ENCODE measurements around a stretch of chr10.

- RRBS: no CpG with 5 or more reads among the region's 7 CpGs
These were observed 39.4 kb downstream of the DUSP29 start for GRCh38 chr10:75034047-75034507.

- RRBS: 4% methylated on average over 14 of the region's 24 CpGs
These were observed 432 bp downstream of the SAMD8 start for GRCh38 chr10:75111795-75112380.

DNA sequence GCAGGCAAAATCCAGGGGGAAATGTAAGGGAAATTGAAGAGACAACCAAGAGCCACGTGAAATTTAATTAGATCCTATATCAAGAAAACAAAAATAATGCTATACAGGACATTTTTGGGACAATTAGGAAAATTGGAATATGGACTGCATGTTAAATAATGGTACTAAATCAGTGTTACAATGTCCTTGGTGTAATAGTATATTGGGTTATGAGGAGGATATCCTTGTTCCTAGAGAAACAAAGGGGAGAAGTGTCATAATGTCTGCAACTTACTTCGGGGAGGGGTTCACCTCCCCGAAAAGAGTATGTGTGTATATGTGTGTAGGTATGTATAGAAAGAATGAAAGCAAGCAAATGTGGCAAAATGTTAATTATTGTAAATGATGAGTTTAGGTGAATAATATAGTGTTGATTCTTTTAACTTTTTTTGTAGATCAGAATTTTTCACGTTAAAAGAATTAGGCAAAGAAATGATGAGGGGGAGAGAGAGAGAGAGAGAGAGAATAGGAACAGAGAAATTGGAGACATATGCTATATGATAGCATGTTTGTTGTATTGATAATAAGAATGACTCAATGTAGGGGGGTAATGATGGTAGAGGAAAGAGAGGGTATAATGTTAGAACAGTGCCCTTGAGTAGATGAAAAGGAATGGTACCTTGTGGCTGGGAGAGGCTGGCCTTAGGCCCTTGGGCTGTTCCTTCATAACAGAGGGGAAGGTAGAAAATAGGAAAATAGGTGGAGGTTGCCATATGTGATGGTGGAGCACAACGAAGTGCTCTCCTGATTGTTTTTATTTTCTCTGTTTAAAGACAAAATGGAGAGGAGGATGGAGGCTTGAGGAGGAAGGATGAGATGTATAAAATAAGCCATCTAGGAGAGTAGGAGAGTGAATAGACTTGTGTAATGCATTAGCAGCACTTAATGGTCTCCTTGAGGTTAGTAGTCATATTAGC lies 45.6 kb downstream of the SAMD8 start:
- RRBS: no CpG with 5 or more reads among the region's 5 CpGs

GRCh38 chr10:75207952-75208703 lies 2.5 kb upstream of the VDAC2 start:
- RRBS: no CpG with 5 or more reads among the region's 7 CpGs

- RRBS: no CpG with 5 or more reads among the region's 1 CpG
These were observed 11.2 kb downstream of the COMTD1 start for GRCh38 chr10:75224442-75224980.

DNA sequence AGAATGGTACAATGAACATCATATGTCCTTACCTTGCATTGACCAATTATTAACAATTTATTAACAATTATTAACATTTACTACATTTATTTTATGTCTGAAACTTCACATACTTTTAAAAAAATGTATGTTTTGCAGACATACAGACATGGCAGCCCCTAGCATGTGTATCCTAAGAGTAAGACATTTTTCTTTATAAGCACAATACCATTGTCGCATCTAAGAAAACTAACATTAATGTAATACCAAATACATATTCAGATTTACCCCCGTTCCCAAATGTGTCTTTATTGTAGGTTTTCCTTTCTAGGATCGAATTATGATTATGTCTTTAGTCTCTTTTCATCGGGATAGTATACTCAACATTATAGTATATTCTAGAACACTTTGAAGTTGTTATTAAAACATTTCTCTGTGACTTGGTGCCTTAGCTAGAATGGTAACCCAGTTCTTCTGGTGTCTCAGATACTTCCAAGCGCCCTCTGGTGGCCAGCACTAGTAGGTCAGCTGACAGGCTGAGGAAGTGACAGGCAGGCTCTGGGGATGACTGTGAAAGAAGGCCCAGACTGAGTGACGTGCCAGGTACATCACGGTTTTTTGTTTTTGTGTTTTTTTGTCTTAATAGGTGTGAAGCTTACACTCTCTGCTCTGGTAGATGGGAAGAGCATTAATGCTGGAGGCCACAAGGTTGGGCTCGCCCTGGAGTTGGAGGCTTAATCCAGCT lies 5.3 kb downstream of the COMTD1 start:
- RRBS: no CpG with 5 or more reads among the region's 8 CpGs

DNA sequence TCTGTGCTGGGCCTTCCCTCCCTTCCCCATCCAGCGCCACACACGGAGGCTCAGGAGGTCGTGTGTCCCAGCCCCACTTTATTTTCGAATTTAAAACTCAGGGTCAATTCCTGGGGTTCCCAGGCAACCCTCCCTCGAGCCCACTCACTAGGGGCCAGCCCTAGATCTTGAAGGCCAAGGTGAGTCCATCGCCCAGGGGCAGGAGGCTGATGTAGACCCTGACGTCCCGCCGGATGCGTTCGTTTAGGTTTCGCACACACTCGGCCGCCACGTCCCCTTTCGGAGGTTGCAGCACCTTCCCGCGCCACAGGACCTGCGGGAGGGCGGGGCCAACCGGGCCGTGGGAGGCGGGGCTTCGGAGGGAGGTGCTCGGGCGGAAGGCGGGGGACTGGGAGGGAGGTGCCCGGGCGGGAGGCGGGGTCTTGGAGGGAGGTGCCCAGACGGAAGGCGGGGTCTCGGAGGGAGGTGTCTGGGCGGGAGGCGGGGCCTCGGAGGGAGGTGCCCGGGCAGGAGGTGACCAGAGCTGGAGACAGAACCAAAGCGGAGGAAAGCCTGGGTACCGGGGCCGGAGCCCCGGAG lies 1.8 kb downstream of the COMTD1 start:
- RRBS: 2% methylated on average over 26 of the region's 41 CpGs

DNA sequence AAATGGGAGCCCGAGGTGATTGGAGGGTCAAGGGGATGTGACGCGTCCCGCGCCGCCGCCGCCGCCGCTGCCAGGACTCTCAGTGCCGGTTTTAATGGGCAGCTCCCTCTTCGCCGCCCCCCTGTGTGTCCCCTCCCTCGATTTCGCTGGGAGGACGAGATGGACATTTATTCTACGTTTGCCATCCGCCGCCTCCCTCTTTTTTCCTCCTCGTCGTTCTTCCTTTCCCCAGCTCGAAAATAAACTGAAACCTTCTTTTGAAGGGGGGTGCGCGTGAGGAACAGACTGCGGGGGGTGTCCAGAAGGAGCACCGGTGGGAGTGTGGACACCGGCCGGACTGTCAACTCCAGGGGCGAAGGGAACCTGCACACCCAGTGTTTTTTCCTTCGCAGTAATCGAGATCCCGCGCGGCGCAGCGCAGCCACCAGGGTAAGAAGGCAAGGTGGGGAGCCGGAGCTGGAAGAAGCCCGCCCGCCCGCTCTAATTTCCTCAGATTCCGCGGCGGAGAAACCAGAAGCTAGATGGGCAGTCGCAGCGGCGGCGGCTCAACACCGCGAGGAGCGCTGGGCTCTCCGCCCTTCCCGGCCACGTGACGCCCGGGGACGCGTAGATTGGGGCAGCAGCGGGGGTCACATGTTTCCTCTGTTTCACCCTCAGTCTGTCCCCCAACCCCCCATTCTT lies 409 bp upstream of the ZNF503 start:
- RRBS: no CpG with 5 or more reads among the region's 58 CpGs

- RRBS: no CpG with 5 or more reads among the region's 2 CpGs
These were observed 18.6 kb downstream of the LRMDA start for GRCh38 chr10:75450142-75450367.

GRCh38 chr10:75746253-75747025 lies 315.0 kb downstream of the LRMDA start:
- RRBS: no CpG with 5 or more reads among the region's 6 CpGs

DNA sequence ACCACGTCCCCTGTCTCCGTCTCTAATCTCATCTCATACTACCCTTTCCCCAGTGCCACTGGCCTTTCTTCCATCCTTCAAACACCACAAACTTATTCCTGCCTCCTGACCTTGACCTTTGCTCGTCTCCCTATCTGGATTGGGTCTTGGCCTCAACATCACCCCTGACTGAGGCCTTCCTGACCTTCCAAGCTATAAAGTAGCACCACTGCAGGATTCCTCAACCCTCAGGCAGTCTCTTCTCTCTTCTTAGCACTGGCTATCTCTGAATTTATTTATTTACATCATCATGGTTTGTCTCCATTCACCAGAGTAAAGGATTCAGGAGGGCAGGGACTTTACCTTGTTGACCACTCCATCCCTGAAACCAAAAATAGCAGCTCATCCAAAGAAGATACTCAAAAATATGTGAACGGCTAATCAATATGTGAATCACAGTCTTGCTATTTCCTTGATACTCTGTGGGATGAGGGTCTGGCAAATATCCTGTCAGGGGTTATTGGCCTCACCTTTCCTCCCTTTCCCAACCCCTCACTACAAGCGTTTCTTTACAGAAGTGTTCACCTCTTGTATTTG lies 627.9 kb downstream of the KCNMA1 start:
- RRBS: no CpG with 5 or more reads among the region's 5 CpGs

DNA sequence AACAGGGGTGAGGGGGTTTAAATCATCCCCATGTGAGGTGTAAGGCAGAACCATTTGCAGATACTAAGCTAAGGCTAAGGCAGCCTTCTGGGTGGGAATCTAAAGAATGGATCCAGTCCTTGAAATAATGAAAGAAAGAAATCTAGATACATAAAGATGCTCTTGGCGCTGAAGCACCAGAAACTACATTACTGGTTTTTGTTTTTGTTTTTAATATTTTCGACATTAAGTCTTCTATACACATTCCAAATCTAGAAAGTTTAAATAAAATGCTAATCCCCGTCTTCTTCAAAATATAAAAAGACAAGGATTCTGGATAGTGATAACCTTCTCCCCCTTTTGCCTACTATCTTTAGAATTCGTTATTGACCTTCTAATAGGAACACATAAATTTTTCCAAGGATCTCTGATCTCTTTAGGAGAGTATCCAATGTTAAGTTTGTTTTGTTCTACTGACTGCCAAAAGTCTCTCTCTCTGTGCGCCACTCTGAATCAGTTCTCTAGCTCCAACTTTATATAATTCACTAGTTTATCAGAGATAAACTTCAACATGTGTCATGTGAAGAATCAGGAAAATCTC lies 615.8 kb downstream of the KCNMA1 start:
- RRBS: no CpG with 5 or more reads among the region's 5 CpGs

DNA sequence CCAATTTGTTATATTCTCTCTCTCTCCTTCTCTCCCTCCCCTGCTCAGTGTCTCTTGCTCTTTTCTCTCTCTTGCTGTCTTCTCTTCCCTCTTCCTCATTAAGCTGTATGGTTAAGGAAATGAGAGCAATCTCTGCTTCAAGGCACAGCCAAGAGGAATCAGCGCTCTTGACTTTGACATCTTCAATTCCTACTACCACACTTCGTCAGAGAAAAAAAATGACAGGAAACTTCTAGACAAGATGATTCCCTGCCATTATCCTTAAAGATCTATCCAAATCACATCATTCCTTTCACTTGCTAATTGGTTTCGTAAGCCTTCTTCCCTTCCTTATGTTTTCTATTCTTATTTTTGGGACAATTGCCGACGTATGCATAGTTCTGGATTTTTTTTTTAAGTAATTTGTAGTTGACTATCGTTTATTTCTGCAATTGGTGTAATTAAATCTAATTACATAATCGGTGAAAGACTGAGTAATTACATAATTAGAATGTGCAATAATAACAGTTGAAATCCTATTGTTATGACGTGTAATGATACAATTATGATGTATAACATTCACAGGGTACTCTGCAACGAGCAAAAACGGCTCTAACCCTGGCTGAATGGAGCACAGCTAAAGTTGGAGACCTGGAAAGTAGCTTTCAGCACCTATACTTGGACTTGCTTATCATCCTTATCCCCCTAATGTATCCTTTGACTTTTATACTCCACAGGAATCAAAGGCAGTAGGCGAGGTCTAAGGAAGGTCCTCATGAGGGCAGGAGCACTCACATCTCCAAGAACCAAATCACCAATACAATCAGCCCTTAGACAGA lies 424.8 kb downstream of the KCNMA1 start:
- RRBS: no CpG with 5 or more reads among the region's 11 CpGs

- RRBS: no CpG with 5 or more reads among the region's 7 CpGs
These were observed 390.6 kb downstream of the KCNMA1 start for GRCh38 chr10:77246978-77247451.

GRCh38 chr10:77286727-77287197 lies 350.8 kb downstream of the KCNMA1 start:
- RRBS: no CpG with 5 or more reads among the region's 3 CpGs

- RRBS: no CpG with 5 or more reads among the region's 3 CpGs
These were observed 296.1 kb downstream of the KCNMA1 start for GRCh38 chr10:77341385-77342068.

- RRBS: no CpG with 5 or more reads among the region's 5 CpGs
These were observed 214.8 kb downstream of the KCNMA1 start for GRCh38 chr10:77422674-77423286.

GRCh38 chr10:77467212-77467950 lies 170.2 kb downstream of the KCNMA1 start:
- RRBS: no CpG with 5 or more reads among the region's 9 CpGs

DNA sequence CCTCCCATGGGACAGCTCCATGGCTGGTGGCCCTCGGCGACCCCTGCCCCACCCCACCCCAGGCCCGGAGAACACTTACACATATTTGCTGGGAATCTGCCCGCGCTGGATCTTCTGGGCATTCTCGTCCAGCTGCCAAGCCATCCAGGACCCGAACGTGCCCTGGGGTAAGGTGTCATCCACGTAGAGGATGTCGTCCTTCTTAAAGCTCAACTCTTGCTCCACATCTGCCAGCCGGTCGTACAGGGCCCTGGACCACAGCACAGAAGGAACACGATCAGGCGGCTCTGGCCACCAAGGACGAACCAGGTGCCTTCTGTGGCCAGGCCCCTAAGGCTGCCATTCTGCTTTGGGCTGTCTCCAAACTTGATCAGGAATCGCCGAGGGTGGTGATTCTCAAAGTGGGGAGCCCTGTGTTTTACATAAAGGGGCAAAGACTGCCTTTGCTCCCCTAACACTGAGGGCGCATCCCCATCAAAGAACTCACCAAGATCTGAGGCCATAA lies 119.8 kb downstream of the DLG5 start:
- RRBS: no CpG with 5 or more reads among the region's 18 CpGs